BJ (cell line): ENCODE results near the gene CDC23.

GRCh38 chr5:138212912-138213917, at the start of gene CDC23:
TSS of gene CDC23 (minus strand) at chr5:138213323.
- CAGE, long polyA plus RNA, result no peak
- RRBS, result under 1% methylated on average over 9 of the region's 38 CpGs

GRCh38 chr5:138345203-138346133, 7.0 kb upstream of the KDM3B start:
- CAGE, long polyA plus RNA, result no peak
- RRBS, result 93% methylated on average over 4 of the region's 23 CpGs

DNA sequence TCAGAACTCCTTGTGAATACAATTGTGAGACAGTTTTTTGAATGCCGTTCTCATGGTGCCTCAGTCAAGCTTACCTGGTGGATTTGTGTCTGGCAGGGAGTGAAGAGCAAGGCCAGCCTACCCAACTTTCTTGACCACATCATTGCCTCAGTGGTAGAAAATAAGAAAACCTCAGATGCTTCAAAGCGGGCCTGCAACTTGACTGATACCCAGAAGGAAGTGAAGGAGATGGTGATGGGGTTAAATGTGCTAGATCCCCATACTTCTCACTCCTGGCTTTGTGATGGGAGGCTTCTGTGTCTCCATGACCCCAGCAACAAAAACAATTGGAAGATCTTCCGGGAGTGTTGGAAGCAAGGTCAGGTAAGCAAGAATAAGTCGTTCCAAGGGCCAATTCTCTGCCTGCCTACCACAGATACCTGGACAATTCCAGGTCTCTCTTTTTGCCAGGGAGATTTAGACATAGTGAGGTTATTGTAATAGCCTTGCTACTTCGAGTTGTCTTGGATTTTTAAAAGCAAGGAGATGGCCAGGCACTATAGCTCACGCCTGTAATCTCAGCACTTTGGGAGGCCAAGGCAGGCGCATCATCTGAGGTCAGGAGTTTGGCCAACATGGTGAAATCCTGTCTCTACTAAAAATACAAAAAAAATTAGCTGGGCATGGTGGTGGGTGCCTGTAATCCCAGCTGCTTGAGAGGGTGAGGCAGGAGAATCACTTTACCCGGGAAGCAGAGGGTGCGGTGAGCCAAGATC, 14.7 kb upstream of the REEP2 start:
- CAGE, long polyA plus RNA, result no peak
- RRBS, result no CpG with 5 or more reads among the region's 9 CpGs

GRCh38 chr5:138436176-138437120, 2.4 kb upstream of the REEP2 start:
- CAGE, long polyA plus RNA, result no peak
- RRBS, result no CpG with 5 or more reads among the region's 3 CpGs

DNA sequence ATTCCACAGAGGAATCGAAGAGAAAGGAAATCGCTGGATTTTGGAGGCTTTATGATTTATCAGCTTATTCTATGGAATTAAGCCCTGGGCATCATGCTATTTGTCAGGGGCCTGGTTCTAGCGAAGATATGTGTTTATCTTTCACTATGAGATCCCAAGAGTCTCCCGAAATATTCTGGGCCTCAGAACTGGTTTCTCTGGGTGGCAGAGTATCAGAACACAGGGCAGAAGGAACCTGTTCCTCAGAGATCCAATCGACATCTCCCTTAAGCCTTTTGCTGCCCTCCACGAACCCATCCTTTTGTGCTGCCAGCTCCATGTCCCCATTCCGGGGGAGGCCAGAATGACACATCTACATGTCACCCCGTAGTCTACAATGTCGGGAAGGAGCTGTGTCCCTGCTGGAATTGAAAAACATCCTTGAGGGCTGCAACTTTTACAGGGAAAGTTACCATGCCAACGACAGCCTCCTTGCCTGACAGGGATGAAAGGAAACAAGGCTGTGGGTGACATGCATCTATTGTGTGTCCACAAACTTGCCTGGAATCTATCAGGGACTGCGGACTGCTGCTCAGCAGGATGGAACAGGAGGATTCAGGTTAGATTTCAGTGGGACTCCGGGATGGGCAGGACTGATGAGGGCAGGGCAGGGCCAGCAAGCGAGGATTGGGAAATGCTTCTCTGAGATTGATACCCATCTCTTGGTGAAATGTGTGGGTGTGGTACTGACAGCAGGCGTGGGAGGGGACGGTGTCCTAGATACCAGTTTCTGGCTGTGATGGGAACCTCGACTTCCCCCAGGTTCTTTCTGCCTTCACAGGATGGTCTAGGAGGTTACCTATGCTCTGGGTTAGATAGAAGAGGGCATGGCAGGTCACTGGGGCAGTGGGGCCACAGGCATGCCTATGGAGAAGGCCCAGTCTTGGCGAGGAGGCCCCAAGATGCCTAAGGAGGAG, 25.4 kb downstream of the EGR1 start:
- CAGE, long polyA plus RNA, result no peak
- RRBS, result no CpG with 5 or more reads among the region's 17 CpGs

GRCh38 chr5:138528955-138529154, 14.2 kb downstream of the ETF1 start:
- CAGE, long polyA plus RNA, result no peak
- RRBS, result no CpG with 5 or more reads among the region's 4 CpGs

DNA sequence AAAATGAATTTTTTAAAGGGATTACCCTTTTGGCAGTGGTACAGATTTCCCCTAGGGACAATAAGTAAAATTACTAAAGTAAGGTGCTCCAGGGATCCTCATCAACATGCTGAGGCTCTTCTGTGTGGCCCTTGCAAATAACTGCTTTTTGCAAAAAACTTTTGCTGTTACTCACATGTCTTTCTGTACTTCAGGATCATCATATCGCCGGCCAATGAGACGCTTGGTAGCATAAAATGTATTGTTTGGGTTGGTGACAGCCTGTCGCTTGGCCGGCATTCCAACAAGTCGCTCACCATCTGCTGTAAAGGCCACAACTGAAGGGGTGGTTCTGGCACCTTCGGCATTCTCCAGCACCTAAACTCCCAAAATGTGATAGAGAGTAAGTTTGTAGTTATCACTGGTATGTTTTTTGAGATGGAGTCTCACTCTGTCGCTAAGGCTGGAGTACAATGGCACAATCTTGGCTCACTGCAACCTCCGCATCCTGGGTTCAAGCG, 4.4 kb downstream of the HSPA9 start:
- CAGE, long polyA plus RNA, result no peak
- RRBS, result no CpG with 5 or more reads among the region's 10 CpGs

DNA sequence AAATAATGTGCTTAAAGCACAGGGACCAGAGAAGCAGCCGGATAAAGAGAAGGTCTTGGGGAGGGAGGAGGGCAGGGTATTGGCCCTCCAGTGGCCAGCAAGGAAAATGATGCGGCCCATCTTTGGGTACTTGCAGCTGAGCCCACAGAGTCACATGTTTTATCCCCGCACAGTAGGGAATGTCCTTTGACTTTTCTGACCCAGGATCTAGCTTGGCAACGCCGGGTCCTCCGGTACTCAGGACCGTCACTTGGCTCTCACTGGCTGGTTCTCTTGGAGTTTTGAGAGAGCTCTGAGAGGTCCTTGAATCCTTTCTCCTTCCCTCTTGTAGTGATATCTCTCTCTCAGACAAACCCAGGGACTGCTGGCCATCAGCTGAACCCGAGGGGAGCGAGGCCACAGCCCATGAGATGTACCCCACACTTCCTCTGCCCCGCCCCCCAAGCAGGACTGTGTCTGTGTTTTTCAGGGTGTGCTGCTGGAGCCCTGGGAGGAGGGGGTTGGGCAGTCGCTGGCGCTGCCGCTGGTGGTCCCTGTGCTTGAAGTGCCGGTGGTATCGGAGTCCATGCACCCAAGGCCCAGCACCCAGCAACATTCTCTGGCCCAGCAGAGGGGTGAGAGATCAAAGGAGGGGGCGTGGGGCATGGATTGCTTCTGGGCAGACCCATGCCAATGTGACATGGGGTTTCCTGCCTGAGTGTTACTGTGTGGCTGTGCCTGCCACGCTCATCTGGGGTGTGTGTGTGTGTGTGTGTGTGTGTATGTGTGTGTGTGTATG, 35.5 kb upstream of the HSPA9 start:
- CAGE, long polyA plus RNA, result no peak
- RRBS, result no CpG with 5 or more reads among the region's 17 CpGs

GRCh38 chr5:138666726-138667194, 86.5 kb upstream of the CTNNA1 start:
- CAGE, long polyA plus RNA, result no peak
- RRBS, result no CpG with 5 or more reads among the region's 6 CpGs

DNA sequence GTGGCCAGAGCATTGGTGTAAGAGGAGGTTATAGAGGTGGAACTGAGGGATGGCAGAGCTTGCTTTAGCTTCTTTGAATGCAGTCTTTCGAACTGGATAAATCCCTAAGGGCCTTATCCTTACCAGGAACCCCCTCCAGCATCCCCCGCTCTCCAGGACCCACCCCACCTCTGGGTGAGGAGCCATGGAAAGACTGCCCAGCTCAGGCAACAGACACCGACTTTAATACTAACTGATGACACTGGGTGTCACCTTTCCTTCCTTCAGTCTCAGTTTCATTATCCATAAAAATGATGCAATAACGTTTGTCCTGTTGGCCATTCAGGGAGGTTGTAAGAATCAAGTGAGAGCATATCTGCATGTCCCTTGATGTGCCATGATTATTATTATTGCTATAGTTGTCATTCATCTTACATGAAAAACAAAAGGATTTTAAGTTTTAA, 50.8 kb upstream of the CTNNA1 start:
- CAGE, long polyA plus RNA, result no peak
- RRBS, result no CpG with 5 or more reads among the region's 4 CpGs

DNA sequence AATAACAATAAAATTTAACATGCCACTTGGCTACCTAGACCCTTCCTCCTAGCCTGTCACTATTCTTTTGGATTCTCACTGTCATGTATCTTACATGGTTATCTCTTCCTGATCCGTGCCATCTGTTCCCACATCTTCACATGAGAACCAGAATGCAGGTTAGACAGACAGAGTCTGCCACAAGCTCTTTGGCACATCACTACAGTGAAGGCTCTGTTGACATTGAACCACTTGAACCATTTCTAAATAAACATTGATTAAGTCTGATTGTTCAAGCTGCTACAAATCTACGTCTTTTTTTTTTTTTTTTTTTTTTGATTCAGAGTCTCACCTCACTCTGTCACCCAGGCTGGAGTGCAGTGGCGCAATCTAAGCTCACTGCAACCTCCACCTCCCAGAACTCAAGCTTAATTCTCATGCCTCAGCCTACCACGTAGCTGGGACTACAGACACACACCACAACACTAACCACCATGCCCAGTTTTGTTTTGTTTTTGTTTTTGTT, 85.0 kb upstream of the LRRTM2 start:
- CAGE, long polyA plus RNA, result no peak
- RRBS, result no CpG with 5 or more reads among the region's 4 CpGs

DNA sequence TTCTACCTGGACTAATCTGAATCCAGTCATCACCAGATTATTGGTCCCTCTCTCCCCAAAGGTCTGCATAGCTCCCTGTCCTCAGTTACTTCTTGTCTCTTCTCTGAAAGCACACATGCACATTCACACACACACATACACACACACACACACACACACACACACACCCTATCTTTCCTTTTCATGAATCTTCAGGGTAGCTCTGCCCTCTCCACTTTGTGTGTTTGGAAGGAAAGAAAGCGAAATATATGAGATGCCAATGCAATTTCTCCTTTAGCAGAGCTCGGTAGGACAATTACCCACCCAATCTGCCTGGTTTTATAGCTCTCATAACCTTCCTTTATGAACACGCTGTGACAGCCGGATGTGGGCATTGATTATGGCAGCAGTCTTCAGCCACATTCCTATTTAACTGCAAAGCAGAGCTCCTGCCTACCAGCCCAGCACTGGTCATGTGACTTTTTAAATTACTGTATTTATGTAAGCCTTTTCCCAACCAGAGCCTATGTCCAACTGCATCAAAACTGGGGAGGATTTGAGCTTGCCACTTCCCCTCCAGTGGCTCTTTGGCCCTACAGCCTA, 21.0 kb upstream of the MATR3 start:
- CAGE, long polyA plus RNA, result no peak
- RRBS, result no CpG with 5 or more reads among the region's 4 CpGs

DNA sequence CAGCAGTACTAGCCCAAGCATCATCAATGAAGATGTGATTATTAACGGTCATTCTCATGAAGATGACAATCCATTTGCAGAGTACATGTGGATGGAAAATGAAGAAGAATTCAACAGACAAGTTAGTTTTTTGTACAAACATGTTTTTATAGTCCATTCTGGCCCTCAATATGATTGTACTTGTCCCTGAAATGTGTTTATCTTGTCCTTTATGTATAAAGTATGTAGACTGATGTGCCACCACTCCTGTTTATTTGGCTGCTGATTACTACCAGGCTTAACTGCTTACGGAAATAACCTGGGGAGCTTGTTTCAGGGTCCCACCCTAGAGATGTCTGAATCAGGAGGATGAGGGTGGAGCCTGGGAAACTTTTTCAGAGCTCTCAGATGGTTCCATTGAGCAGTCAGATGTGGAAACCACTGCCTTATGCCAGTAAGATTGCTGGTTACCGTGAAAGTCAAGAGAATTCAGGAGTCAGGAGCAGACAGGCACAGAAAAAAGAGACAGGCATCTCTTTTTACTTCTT, 19.2 kb downstream of the SLC23A1 start:
- CAGE, long polyA plus RNA, result no peak
- RRBS, result no CpG with 5 or more reads among the region's 3 CpGs

DNA sequence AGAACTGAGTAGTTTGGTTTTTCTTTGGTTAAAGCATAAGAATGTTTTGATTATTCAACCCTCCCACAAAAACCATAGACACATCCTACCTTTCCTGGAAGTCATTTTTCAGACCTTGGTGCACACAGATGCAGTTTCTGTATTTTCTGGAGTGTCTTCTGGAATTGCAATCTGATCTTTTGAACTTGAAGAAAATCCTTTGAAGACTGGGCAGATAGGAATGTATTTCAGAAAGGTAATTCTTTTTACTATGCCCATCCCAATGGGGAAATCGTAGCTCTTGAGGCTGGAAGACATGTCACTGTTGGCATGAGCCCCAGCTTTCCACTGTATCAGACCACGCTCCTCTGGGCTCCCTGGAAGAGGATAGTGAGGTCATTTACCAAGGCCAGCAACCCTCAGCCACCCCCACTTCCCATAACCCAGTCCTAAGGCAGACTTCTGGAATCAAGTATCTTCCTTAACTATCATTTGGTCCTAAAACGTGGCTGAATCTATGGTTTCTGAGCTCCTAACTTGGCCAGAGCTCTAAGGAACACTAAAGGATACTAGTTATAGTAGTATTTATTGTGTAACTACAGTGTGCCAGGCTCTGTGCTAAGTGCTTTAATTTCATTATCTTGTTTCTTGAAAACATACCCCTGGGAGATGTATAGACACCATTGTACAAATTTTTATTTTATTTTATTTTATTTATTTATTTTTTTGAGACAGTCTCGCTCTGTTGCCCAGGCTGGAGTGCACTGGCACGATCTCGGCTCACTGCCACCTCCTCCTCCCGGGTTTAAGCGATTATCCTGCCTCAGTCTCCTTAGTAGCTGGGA, 11.0 kb downstream of the SLC23A1 start:
- CAGE, long polyA plus RNA, result no peak
- RRBS, result no CpG with 5 or more reads among the region's 8 CpGs

- CAGE, long polyA plus RNA, result no peak
- RRBS, result no CpG with 5 or more reads among the region's 16 CpGs
Observed at GRCh38 chr5:139378940-139379595, 4.0 kb downstream of the SLC23A1 start.

- CAGE, long polyA plus RNA, result no peak
- RRBS, result no CpG with 5 or more reads among the region's 10 CpGs
Observed at GRCh38 chr5:139474780-139475197, 4.0 kb downstream of the SMIM33 start.

DNA sequence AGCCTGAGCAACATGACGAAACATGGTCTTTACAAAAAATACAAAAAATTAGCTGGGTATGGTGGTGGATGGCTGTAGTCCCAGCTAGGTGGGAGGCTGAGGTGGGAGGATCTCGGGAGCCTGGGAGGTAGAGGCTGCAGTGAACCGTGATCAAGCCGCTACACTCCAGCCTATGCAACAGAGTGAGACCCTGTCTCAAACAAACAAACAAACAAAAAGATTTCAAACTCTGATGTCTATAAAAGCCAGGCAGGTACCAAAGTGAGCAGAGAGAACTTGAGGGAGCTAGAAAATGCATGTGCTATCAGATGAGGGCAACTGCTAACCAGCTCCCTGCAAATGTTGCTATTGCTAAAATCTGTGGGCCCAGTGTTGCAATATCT, 5.3 kb downstream of the UBE2D2 start:
- CAGE, long polyA plus RNA, result no peak
- RRBS, result no CpG with 5 or more reads among the region's 4 CpGs

DNA sequence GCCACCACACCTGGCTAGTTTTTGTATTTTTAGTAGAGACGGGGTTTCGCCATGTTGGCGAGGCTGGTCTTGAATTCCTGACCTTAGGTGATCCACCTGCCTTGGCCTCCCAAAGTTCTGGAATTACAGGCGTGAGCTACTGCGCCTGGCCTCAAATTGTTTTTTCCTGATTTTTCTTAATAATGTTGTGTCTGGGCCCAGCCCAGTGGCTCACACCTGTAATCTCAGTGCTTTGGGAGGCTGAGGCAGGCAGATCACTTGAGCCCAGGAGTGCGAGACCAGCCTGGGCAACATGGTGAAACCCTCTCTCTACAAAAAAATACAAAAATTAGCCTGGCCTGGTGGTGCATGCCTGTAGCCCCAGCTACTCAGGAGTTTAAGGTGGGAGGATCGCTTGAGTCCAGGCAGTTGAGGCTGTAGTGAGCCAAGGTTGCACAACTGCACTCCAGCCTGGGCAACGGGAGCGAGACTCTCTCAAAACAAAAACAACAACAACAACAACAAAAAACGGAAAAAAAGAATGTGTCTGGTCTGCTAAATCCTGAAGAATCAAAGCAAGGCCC, 41.1 kb downstream of the UBE2D2 start:
- CAGE, long polyA plus RNA, result no peak
- RRBS, result no CpG with 5 or more reads among the region's 10 CpGs

DNA sequence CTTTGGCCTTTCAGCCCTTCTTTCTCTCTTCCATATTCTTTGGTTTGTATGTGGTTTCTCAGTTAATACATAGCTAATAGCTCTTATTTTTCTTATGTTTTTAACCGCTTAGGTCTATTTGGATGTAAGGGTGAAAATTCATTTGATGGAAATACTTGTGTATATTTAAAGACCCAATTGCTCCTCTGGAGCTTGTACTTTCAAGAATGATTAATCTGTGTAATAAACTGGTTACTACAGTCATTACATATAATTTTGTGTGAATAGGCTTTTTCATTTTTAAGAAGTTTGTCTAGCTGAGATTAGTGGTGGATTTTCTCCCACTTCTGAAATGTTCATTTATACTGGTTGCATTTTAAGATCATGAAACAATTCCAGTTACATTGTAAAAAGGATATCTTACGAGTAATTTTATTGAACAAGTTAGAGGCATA, 20.7 kb upstream of the CXXC5 start:
- CAGE, long polyA plus RNA, result no peak
- RRBS, result no CpG with 5 or more reads among the region's 2 CpGs

DNA sequence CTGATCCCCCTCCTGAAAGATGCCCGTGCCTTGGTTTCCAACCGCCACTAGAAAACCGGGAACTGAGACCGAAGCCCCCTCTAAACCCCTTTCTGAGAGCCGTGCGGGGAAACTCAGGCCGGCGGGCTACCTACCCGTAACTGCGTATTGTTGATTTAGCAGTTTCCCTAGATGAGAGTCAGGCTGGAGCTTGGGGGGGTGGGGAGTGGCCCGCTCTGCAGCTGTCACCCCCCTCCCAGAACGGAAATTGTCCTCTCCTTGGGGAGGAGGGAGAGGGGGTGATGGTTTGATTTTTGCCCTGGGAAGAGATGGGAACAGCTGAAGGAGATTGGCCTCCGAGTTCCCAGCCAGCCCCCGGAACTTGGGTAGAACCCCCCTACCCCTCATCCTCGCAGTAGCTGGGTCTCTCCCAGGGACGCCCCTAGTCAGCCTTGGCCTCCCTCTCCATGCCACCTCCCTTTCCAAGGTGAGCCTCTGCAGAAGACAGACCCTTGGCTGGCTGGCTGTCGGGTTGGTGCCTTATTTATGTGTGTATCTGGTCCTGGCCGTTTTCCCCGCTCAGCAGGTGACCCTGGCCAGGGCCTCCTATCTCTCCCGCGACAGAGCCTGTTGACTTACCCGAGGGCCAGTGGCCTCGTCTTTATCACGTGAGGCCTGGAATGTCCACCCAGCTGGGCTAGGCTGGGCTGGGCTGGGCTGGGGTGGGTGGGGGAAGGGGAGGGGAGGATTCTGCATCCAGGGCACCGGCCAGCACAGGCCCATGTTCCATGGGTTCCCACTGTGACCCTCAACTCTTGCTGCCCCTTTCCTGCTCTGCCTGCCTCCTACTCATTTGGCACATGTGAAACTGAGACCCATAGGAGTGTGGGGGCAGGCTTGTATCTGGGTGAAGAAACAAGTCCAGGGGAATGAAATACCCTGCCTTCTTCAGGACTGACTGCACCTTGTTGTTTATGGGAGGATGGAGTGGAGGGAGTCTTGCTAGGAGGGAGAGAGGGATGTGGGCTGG, 2.9 kb downstream of the CXXC5 start:
- CAGE, long polyA plus RNA, result no peak
- RRBS, result 31% methylated on average over 5 of the region's 25 CpGs